Mammary microvascular endothelial cell (primary cell): ENCODE measurements around a stretch of chr5.

DNA sequence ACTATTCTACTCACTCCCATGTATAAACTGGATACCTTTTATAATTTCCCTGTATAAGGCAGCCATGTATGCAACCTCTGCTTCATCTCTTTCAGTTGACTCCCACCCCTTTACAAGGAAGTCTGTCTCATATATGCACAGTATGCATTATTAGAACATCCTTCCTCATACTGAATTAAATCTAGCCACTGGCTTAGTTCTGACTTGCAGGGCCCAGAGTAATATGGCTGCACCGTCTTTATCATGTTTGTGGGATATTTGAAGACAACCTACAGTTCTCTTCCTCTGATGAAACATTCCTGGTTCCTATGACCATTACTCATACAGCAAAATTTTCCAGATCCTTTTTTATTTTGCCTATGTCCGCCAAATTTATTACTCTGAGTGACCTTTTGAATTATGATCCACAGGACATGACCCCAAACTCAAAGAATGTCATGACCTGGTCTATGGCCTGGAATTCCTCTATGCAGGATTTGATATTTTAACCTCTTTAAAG, 76.6 kb upstream of the ITGA1 start:
- RAMPAGE, long total RNA, result no peak

GRCh38 chr5:52742855-52743408, 44.8 kb upstream of the ITGA1 start:
- RAMPAGE, long total RNA, result no peak

- RAMPAGE, long total RNA, result no peak
Measured at GRCh38 chr5:52994901-52995471, 5.8 kb downstream of the ITGA2 start.

DNA sequence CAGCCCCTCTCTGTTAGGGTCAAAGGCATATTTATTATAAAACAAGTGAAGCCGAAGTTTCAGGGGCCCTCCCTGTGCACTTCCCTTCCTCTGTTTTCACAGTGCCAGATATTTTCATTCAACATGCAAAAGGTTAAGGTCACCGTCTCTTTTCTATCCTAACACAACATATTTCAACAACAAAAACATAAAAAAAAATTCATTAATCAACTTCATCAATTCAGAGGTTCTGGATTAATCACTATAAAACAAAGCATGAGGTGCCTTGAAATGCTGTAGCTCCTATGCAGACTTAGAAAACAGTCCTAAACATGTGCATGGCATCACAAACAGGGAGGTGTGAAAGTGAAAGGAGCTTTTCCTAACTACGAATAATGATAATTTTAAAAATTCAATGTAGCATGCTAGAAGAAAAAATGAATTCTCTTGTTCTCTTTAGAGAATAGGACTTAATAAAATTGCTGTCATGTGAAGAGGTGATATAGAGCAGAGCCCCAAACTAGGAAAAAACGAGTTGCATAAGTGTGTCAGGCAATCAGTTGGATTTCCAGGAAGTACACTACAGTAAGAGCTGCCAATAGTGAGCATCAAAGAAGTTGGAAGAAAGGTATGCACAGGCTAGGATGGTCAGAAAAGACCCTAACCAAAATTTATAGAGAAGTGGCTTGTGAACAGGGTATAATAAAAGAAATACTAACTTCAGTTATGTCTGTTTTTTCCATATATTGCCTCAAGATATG, 17.7 kb downstream of the ITGA2 start:
- RAMPAGE, long total RNA, result no peak

- RAMPAGE, long total RNA, result no peak
Measured at GRCh38 chr5:53090575-53091345, 18.8 kb downstream of the MOCS2 start.

DNA sequence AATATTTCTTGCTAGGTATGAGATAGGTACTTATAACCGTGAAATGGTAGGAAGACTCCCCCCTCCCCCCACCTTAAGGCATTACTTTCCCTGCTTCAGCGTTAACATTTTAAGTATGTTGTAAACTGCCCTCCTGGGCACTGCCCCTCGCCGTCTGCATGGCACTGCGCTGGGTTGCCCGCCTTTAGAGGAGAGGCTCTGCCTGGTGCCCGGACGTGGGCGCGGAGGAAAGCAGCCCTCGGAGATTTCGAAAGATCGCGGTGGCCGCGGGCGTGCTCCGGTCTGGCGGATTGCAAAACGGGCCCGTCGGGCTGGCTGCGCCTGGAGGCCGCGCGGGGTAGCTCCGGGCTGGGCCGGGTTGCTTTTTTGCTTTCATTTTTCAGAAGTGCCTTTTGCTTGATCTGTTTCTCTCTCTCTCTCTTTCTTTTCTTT, 1.4 kb downstream of the FST start:
- RAMPAGE, long total RNA, result no peak

DNA sequence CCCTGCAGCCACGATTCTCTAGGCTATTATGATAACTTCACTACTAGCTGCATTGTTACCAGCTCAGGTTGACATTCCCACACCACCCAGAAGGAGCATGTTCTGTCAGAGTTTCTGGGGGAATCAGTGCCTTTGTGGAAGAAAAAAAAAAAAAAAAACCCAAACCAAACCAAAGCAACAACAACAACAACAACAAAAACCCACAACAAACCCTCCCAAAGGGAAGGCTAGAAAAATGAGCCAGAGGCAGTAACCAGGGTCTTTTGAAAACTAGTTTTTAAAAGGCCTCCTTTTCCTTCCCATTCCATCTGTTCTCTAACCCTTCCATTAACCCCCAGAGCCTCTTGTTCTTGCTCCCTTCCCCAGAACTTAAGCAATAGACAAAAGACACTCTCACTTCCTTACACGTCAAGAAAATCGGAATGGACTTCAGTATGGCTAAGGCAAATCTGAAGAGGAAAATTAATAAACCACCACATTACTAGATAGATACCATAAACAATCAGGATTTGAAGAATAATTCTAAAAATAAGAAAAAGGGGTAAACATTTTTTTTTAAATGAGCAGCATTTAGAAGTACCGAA, 292.8 kb downstream of the ARL15 start:
- RAMPAGE, long total RNA, result no peak

GRCh38 chr5:54049888-54050645, 260.3 kb downstream of the ARL15 start:
- RAMPAGE, long total RNA, result no peak

DNA sequence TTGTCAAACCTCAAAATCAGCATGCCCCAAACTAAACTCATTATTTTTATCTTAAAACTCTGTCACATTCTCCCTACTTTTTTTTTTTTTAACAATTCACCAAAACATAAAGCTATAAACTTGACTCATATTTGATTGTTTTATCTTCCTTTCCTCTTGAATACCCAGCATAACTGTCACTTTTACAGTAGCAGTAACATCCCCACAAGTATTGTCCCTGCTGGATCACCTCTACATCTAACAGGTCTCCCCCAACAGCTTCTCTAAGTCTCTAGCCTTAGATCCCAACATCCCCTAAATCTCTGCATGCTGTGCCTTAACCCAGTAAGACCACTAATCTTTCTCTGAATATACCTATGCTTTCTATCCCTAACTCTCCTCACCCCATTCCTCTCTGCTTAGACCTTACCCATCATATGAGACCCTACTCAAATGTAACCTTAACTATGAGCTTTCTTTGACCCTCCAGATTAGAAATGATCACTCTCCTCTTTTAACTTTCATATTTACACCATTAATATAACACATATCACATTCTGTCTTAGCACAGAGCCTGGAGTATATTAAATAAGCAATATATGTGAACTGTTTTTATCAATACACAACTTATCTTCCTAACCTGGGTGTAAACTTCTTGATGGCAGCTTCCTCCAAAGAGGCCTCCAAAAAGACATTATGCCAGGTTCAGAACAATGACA, 141.9 kb downstream of the ARL15 start:
- RAMPAGE, long total RNA, result no peak

- RAMPAGE, long total RNA, result no peak
Measured at GRCh38 chr5:54232020-54232558, 78.3 kb downstream of the ARL15 start.

DNA sequence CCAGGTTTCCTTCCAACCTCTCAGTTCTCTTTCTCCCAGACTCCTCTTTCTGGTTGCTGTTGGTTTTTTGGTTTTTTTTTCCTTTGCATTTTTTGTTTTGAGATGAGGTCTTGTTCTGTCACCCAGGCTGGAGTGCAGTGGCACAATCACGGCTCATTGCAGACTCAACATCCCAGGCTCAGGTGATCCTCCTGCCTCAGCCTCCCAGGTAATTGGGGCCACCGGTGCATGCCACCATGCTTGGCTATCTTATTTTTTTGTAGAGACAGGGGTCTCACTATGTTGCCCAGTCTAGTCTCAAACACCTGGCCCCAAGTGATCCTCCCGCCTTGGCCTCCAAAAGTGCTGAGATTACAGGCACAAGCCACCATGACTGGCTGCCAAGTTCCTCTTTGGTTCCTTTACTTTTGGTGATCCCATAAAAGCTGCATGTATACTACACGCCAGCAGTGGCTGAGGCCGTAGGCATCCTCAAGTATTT, 11.5 kb downstream of the ARL15 start:
- RAMPAGE, long total RNA, result no peak

DNA sequence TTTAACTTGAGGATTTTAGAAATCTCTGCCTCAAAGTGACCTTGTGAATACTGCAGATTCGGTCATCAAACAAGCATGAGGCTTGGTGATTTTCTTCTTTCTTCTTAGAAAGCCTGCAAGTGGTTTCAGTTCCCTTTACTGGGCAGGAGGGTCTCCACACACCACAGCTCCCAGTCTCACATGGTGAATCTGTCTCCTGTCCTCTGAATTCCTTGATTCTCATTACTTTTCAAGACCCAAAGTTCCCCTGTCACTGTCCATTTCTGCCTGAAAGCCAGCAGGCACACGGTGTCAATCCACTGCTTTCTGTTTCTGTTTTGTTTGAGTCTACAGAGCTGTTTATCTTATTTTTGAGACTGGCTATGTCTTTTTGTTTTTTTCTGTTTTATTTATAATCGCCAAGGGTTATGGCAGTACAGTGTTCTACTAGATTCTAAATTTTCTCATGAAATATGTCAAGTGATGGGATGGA, 14.2 kb downstream of the HSPB3 start:
- RAMPAGE, long total RNA, result no peak

DNA sequence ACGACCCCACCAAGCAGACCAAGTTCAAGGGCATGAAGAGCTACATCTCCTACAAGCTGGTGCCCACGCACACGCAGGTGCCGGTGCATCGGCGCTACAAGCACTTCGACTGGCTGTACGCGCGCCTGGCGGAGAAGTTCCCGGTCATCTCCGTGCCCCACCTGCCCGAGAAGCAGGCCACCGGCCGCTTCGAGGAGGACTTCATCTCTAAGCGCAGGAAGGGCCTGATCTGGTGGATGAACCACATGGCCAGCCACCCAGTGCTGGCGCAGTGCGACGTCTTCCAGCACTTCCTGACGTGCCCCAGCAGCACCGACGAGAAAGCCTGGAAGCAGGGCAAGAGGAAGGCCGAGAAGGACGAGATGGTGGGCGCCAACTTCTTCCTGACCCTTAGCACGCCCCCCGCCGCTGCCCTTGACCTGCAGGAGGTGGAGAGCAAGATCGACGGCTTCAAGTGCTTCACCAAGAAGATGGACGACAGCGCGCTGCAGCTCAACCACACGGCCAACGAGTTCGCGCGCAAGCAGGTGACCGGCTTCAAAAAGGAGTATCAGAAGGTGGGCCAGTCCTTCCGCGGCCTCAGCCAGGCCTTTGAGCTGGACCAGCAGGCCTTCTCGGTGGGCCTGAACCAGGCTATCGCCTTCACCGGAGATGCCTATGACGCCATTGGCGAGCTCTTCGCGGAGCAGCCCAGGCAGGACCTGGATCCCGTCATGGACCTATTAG, 1.4 kb downstream of the SNX18 start:
- RAMPAGE, long total RNA, result no peak

DNA sequence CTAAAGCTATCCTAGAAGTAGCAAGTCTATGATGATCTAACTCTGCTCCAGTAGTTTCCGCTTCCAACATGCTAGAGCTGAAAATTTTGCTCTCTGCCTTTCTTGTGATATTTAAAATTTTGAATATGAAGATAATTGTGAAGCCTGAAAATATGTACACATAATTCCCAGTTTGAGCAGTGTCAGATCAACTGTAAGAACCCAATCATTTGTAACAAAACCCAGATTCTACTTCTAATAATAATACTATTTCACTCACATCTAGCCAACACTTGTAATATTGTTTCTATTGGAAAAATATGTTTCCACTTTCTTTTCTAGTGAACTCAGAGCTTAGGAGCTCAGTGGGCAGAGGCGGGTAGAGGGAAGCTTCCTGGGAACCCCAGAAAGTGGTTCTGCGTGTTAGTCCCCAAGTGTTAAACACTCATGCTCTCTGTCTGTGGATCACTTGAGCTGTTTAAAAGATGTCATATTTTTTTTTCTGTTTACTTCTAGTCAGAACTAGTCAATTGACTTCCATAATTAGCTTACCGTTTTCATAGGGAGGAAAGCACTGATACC, 20.5 kb downstream of the SNX18 start:
- RAMPAGE, long total RNA, result no peak

DNA sequence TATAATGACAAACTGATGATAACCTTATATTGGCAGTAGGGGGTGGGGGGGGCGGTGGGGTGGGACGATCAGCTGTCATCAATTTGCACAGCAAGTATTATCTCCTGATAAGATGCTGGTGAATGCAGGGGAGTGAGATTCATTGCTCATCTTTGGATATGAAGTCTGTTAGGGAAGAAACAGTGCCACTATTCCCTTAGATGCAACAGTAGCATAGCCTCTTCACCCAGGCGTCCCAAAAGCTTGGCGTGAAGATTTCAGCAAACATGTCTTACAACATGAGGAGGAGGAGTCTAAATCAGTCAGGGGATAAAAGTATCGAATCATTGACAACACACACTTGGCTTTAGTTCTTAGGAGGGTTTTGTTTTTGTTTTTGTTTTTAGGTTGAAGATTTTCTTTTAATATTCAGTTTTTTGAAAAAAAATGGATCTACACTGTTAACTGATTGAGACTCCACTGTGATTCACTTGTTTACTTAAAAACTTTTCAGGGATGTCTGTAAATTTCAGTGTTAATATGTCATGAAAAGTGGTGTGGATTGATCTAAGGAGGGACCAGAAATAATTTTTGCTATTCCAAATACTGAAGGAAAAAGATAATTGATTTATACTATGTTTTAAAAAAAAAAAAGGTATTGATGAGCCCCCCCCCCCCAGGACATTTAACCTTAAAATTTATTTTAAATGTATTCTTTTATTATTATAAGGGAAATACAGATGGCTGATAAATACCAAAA, 26.6 kb downstream of the SNX18 start:
- RAMPAGE, long total RNA, result no peak

DNA sequence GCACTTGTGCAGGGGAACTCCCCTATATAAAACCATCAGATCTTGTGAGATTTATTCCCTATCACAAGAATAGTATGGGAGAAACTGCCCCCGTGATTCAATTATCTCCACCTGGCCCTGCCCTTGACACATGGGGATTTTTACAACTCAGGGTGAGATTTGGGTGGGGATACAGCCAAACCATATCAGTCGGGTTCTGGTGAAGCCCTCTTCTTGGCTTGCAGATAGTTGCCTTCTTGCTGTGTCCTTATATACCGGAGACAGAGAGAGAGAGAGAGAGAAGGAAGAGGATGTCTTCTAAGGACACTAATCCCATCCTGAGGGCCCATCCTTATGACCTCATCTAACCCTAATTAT, 208.7 kb downstream of the ESM1 start:
- RAMPAGE, long total RNA, result no peak

- RAMPAGE, long total RNA, result no peak
Measured at GRCh38 chr5:54807375-54807745, 178.0 kb downstream of the ESM1 start.

DNA sequence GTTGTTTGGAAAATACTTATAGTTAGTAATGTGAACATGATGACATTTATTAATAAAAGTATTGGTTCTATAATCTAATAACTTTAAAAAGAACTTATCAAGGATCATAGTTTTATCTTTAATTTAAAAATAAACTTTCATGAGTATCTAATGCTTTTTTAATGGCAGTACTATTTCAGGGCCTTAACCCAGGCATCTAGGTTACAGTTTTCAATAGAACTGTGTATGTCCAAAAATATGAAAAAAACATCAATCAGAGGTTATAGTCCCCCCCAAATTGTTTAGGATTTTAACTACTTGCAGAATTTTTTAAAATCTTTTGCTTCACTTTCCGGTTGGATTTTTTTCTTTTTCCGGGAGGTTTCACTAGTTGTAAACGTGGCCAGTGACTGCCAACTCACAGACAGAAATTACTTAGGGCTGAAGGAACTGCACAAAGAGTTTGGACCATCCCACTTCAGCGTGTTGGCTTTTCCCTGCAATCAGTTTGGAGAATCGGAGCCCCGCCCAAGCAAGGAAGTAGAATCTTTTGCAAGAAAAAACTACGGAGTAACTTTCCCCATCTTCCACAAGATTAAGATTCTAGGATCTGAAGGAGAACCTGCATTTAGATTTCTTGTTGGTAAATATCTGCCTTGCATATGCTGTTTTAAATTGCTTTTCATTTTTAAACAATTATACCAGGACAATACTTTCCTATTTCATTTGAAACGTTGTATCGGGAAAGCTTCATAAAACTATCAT, 835 bp downstream of the GPX8 start:
- RAMPAGE, long total RNA, result no peak

DNA sequence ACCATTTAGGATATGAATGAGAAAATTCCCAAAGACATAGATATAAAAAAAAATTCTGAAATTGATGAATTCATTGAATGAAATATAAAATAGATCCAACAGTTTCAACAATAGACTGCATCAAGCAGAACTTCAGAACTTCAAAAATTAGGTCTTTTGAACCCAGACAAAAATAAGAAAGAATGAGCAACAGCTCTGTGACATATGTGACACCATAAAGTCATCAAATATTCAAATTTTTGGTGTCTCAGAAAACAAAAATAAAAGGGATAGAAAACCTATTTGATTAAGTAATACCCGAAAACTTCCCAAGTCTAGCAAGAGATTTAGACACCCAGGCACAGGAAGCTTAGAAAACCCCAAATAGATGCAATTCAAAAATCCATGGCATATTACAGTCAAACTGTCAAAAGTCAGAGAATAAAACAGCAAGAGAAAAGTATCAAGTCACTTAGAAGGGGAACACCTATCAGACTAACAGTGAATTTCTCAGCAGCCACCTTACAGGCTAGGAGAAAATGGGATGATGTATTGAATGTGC, 103.8 kb downstream of the PLPP1 start:
- RAMPAGE, long total RNA, result no peak

- RAMPAGE, long total RNA, result no peak
Measured at GRCh38 chr5:55446196-55446642, 88.5 kb downstream of the PLPP1 start.